Cardiac fibroblast (primary cell): ENCODE measurements around a stretch of chr4.

DNA sequence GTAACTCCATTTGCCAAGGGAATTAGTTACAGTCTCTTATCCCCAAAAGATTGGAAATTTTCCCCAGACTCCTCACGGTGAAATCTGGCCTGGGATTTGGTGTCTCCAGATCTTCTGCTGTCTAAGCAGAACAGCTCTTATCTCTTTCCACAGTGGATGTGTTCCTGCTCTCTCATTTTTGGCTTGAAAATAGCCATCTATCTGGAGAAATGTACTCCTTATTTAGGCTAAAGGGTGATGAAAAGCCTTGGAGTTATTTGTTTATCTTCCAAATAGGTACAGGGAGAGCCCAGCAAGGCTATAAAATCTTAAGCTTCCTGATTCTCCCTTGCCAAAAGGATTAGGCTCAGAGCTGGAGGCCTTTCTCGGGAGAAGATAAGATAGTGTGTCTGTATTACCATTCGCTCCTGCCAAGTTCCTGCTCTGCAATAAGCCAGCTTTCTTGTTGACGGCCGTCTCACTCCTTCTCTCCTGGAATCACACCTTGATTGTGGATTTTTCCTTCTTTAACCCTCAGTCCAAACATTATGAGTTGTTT is 171.7 kb upstream of the TTC29 start:
- RRBS, result no CpG with 5 or more reads among the region's 5 CpGs

- RRBS, result no CpG with 5 or more reads among the region's 2 CpGs
These were observed 129.3 kb upstream of the EDNRA start for GRCh38 chr4:147351628-147352040.

- RRBS, result no CpG with 5 or more reads among the region's 57 CpGs
These were observed 620 bp downstream of the EDNRA start for GRCh38 chr4:147481227-147482207.

DNA sequence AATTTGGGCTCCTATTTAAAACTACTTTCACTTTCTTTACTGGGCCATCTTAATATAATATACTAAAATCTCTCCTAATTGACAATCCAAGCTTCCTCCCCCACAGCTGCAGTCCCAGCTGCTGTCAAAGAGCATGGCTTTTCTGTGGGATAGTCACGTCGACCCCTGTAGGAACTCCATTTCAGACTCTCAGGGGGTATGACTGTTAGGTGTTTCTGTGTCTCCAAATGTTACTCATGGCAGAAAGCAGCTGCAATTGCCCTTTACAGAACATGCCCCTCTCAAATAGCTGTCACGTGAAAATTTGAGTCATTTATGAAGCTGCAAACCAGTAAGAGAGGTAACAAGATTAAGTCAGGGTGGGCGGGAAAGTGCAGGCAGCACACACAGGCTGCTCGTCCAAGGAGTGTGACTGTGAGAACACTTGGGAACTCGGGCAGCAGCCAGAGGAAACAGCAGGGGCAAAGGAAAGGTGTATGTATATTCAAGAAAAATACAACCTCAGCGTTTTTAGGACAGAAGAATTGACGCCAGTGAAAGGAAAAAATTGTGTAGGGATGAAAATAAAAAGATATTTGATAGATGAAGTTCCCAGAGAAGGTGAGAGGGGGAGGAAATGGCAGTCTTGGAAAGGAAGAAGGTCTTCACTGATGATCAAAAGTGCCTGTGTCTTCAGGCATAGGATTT is 66.5 kb upstream of the TMEM184C start:
- RRBS, result no CpG with 5 or more reads among the region's 8 CpGs

DNA sequence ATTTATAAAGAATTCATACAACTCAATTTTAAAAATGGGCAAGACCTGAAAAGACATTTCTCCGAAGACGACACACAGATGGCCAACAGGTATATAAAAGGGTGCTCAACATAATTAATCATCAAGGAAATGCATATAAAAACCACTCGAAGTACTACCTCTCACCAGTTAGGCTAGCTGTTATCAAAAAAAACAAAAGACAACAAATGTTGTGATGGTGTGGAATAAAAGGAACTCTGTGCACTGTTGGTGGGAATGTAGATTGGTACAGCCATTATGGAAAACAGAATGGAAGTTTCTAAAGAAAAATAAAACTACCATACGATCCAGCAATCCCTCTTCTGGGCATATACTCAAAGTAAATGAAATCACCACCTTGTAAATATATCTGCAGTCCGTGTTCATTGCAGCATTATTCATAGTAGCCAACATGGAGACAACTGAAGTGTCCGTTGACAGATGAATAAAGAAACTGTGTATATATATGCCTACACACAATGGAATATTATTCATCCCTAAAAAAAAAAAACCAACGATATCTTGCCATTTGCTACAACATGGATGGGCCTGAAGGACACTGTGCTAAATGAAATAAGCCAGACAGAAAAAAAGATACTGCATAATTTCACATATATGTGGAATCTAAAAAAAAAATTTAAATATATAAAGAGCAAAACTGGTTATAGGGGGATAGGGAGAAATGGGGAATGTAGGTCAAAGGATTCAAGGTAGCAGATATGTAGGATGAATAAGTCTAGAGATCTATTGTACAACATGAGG is 19.7 kb downstream of the TMEM184C start:
- RRBS, result no CpG with 5 or more reads among the region's 7 CpGs

- RRBS, result no CpG with 5 or more reads among the region's 4 CpGs
These were observed 16.2 kb downstream of the ARHGAP10 start for GRCh38 chr4:147748001-147748529.

DNA sequence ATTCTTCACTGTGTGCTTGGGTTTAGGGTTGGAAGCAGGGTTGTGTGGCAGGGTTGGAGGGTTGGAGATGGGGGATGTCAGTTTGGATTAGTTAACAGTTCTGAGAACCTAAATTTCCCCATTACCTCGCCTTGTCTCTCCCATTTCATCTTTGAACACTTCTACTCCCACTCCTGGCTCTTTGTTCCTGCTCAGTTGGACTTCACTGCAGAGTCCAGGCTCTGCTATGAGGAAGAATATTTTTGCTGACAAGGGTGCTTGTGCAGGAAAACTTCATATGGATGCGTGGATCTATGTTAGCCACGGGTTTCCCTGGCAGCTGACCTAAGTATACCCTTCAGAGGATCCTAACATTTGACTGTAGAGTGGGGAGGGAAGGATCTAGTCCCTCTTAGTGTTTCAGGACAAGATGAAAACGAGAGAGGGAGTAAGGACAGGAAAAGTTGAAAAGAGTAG is 238.1 kb downstream of the ARHGAP10 start:
- RRBS, result no CpG with 5 or more reads among the region's 4 CpGs

- RRBS, result no CpG with 5 or more reads among the region's 5 CpGs
These were observed 341.2 kb downstream of the NR3C2 start for GRCh38 chr4:148100885-148101596.

DNA sequence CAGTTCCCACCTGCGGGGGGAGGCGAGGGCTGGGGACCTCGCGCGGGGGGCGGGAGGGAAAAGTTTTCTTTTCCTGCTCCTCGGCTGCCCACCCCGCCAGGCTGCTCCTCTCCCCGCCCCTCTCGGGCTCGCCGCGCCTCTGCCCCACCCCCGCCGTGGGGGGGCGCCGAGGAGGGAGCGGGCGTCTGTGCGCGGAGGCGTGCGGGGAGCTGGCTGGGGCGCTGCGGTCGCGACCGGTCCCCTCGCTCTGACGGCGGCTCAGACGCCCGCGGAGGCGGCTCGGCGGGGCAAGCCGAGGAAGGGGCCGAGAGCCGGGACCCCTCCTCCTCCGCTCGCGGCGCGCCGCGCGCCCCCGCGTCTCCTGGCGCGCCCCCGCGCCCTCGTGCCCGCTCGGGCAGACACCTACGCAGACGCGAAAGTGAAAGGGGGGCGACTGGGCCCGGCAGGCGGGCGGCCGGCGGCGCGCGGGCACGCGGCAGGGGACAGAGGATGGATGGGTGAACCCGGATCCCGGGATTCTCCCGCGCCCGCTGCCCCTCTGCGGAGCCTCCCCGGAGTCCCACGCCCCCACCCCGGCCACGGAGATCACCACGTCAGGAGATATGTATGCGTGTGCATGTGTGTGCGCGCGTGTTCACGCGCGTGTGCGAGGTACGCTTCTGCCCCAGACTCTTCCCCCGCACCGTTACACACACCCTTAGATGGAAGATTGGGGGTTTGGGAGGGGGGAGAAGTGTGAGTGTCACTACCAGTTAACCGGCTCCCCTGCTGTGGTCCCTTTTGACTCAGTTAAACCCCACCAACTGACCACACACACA is 3.2 kb upstream of the NR3C2 start:
- RRBS, result 1% methylated on average over 25 of the region's 94 CpGs

- RRBS, result no CpG with 5 or more reads among the region's 8 CpGs
These were observed 392.7 kb upstream of the NR3C2 start for GRCh38 chr4:148834662-148835532.

DNA sequence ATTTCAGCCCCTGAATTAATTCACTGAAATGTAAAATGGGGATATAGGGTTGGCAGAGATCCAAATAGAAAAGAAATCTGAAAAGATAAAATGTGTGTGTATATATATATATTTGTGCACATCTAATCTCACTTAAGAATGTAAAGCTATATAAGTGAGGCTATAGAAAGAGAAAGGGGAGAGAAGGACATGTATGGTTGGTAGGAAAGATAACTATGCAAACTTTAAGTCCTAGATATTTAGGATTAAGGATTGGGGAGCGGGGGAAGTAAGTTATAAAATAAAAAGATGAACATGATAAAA is 608.0 kb upstream of the NR3C2 start:
- RRBS, result no CpG with 5 or more reads among the region's 1 CpG

DNA sequence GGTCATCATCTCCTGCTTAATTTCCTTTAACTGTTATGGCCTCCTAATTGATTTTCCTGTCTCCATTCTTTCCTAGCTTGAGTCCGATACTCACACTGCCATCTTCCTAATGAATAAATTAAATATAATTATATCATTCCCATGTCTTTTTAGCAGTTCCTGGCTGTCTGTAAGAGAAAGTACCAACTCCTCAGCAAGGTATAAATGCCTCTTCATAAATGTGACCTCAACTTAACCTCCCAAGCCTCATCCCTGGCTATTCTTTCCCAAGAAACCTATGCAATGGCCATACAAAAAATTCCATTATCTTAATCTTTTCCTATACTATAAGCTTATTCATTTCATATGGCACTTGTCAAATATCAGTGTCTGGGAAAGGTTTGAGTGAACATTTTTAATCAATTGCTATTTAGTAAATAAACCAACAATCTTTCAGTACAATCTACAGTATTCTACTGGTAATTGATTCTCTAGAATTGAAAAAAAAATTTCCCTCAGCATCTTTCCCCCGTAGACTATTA is 186.4 kb upstream of the MAB21L2 start:
- RRBS, result no CpG with 5 or more reads among the region's 2 CpGs

GRCh38 chr4:150510422-150510866 is 71.5 kb upstream of the MAB21L2 start:
- RRBS, result no CpG with 5 or more reads among the region's 4 CpGs

DNA sequence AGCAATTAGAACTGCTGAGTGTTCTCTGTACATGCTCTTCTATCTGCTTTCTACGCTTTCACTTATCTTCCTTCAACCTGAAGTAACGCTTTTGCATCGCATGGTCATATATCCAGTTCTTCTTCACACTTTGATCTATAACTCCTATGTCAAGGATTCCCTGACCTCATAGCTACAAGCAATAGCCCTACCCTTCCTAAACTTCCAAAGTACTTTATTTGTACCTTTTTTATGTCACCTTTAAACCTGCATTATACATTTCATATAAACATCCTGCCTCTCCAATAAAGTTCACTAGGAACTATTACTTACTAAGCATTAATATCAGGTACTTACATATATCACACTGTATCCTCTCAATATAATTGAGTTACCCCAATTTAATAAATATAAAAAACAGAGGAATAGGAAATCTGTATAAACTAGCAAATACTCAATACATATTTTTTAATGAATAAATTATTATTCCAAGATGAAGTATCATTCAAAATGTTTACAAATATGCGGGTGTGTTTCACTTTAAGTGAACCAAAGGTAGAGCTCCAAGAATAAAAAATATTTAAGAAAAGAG is 67.5 kb downstream of the MAB21L2 start:
- RRBS, result no CpG with 5 or more reads among the region's 4 CpGs

- RRBS, result no CpG with 5 or more reads among the region's 3 CpGs
These were observed 165.7 kb downstream of the MAB21L2 start for GRCh38 chr4:150747572-150748217.

GRCh38 chr4:151015971-151016698 is 1.1 kb upstream of the LRBA start:
- RRBS, result no CpG with 5 or more reads among the region's 35 CpGs

GRCh38 chr4:151049238-151049737 is 34.2 kb upstream of the LRBA start:
- RRBS, result no CpG with 5 or more reads among the region's 20 CpGs

DNA sequence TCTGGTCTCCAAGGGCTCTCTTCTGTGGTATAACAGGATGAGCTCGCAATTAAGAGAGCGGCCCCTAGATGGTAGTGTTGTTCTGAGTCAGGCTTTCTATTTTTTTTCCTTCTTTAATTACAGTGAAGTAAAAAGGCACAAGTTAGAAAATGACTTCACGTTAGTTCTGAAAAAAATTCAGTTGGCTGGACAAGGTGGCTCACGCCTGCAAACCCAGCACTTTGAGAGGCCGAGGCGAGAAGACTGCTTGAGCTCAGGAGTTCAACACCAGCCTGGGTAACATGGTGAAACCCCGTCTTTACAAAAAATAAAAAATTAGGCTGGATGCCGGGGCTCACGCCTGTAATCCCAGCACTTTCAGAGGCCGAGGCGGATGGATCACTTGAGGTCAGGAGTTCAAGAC is 18.1 kb downstream of the RPS3A start:
- RRBS, result no CpG with 5 or more reads among the region's 11 CpGs

GRCh38 chr4:151204797-151205853 is 71.8 kb upstream of the PRSS48 start:
- RRBS, result no CpG with 5 or more reads among the region's 12 CpGs

DNA sequence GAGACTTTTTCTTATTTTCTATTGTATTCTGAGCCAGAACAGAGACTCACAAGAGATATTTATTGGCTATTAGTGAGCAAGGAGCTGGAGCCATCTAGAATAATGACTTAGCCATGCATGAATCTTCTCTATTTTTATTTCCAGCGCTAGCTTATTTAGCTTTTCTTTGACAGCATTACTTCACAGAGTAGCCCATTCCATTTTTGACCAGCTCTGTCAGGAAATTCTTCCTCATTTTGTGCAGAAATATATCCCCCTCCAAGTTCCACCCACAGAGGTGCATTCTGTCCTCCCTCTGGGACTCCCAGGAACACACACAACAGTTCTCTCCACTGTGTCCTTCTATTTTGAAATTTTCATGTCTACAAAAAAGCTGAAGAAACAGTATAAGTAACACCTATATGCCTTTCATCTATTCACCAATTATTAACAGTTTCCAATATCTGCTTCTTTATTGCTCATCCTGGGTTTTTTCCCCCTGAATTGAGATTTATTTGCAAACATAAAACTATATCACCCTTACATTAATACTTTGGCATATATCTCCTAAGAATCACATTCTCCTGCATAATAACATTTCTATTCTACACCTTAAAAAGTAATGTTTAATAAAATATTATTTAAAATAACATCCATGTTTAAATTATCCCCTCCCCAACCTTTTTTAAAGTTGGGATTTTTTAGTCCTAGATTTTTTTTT is 54.9 kb upstream of the PRSS48 start:
- RRBS, result no CpG with 5 or more reads among the region's 1 CpG